ENCODE data around the genes TMOD3 and ARPP19.

GRCh38 chr15:50747267-50747741 lies 18.2 kb downstream of the SPPL2A start:
- RAMPAGE, long total RNA = no peak
- RRBS = no CpG with 5 or more reads among the region's 3 CpGs
PRO-cap:
- standard = no peak
- CoPRO, capped RNA only, 2 experiments = no peak in any of the 2 experiments
- CoPRO, capped and uncapped RNA, 2 experiments = no peak in any of the 2 experiments
- CoPRO, uncapped RNA only, 2 experiments = peak in 1 of 2 experiments; most common minus-strand start chr15:50747415 (in 1)
CAGE:
- cytosol, long polyA plus RNA = no peak
- long polyA plus RNA = no peak
- nucleolus, long total RNA = no peak
- nucleus, long polyA plus RNA = no peak

DNA sequence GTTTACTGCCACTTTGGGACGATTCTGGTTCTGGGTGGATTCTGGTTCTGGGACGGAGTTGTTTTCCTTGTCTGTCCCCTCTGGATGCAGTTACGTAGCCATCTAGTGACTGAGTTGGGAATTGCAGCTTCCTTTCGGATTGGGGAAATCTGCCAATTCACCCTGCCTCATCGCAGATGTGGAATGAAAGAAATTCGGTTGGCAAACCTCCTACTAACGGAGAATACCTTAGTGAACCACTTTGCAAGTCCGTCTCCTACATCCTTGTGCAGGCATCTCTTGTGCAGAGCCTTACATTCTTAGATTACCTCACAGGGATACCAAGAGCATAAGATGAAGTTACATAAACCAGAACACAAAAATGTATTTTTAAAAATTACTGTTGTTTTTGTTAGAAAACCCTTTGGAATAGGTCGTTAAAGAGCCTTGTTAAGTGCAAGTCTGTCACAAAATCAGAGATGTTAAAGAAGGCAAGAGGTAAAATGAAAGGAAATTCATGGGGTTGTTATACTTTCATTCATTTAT lies 31.4 kb upstream of the AP4E1 start:
- RAMPAGE, long total RNA = no peak
- RRBS = no CpG with 5 or more reads among the region's 9 CpGs
PRO-cap:
- standard = no peak
- CoPRO, capped RNA only, 2 experiments = no peak in any of the 2 experiments
- CoPRO, capped and uncapped RNA, 2 experiments = no peak in any of the 2 experiments
- CoPRO, uncapped RNA only, 2 experiments = no peak in any of the 2 experiments
CAGE:
- cytosol, long polyA plus RNA = no peak
- long polyA plus RNA = no peak
- nucleolus, long total RNA = no peak
- nucleus, long polyA plus RNA = no peak

DNA sequence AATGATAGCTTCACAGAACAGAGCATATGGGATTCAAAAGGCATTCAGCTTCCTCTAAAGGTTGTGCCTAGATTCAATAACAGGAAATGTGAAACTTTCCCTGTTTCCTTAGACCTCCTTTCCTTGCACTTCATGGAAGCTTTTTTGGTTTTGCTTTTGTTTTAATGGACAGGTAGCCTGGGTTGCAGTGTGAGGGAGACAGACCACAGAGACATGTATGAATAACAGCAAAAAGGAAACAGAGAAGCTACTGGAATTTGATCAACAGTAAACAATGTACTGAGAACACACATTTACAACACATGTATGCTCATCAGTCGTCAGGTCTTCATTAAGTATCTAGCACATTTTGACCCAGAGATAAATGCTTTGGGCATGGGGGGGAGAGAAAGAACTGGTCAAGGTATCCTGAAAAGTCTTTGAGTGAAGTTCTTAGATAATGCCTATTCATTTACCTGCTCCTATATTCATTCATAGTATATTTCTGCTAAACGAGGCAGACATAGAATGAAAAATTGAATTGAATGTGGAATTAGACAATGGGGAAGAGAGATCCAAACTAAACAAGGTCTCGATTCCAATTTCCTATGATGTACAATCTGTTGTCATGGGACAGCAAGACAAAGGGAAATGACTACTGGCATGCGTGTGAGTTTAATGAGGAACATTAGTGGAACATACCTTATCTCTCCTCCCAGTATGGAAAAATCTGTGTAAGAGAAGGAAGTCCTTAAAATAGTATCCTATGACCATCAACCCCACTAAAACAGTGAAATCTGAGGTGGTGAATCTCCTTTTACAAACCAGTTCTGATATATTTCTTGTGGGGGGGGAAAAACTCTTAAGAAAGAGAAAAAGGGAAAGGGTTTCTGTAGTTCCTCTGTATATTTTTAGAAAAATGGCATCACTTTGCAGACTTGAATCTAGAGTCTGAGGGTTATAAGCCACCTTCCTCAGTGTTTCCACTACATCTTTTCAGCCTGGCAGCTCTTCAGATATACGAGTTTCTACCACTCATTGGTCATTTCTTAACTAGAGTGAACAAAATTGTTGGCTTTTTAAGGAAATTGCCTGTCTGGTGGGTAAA lies 2.7 kb upstream of the TNFAIP8L3 start:
- RAMPAGE, long total RNA = no peak
- RRBS = no CpG with 5 or more reads among the region's 5 CpGs
PRO-cap:
- standard = no peak
- CoPRO, capped RNA only, 2 experiments = no peak in any of the 2 experiments
- CoPRO, capped and uncapped RNA, 2 experiments = no peak in any of the 2 experiments
- CoPRO, uncapped RNA only, 2 experiments = no peak in any of the 2 experiments
CAGE:
- cytosol, long polyA plus RNA = no peak
- long polyA plus RNA = no peak
- nucleolus, long total RNA = no peak
- nucleus, long polyA plus RNA = no peak

DNA sequence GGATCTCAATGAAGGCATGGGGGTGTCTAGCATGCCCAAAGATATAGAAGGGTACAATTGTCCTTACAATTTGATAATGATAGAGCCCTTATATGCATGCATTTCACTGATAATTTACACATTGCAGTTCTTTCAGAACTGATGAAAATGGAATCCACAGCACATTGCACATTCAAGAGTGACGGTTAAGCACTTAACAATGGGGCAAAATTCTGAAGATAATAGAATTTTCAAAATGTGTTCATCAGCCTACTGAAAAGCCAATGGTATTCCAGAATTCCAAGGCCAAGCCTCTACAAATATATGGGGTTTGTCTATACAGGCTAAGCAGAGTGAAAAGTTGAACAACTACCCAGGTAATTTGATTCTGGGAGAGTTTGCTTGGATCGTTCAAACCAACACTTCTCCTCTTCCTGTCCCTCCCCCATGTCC lies 113.6 kb upstream of the TNFAIP8L3 start:
- RAMPAGE, long total RNA = no peak
- RRBS = no CpG with 5 or more reads among the region's 2 CpGs
PRO-cap:
- standard = unidirectional peak, plus-strand start at position 275 of the sequence
- CoPRO, capped RNA only, 2 experiments = no peak in any of the 2 experiments
- CoPRO, capped and uncapped RNA, 2 experiments = no peak in any of the 2 experiments
- CoPRO, uncapped RNA only, 2 experiments = no peak in any of the 2 experiments
CAGE:
- cytosol, long polyA plus RNA = no peak
- long polyA plus RNA = no peak
- nucleolus, long total RNA = no peak
- nucleus, long polyA plus RNA = no peak

DNA sequence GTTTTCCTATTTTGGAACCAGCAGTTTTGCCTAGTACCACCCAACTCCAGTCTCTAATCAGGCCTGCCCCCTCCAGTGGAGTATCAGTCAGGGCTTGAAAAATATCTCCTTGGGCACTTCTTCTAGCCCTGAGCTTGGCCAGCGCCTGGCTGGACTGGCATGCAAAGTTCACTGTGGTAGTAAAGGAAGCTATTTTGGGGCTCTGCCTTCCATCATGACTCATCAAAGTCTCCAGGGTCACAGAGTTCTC lies 110.1 kb downstream of the CYP19A1 start:
- RAMPAGE, long total RNA = no peak
- RRBS = no CpG with 5 or more reads among the region's 1 CpG
PRO-cap:
- standard = unidirectional peak, minus-strand start at position 156 of the sequence; unidirectional peak, minus-strand start at position 173 of the sequence
- CoPRO, capped RNA only, 2 experiments = peak in 2 of 2 experiments; most common minus-strand start position 156 of the sequence (in 2)
- CoPRO, capped and uncapped RNA, 2 experiments = peak in 1 of 2 experiments; most common minus-strand start position 156 of the sequence (in 1)
- CoPRO, uncapped RNA only, 2 experiments = no peak in any of the 2 experiments
CAGE:
- cytosol, long polyA plus RNA = no peak
- long polyA plus RNA = no peak
- nucleolus, long total RNA = no peak
- nucleus, long polyA plus RNA = no peak

DNA sequence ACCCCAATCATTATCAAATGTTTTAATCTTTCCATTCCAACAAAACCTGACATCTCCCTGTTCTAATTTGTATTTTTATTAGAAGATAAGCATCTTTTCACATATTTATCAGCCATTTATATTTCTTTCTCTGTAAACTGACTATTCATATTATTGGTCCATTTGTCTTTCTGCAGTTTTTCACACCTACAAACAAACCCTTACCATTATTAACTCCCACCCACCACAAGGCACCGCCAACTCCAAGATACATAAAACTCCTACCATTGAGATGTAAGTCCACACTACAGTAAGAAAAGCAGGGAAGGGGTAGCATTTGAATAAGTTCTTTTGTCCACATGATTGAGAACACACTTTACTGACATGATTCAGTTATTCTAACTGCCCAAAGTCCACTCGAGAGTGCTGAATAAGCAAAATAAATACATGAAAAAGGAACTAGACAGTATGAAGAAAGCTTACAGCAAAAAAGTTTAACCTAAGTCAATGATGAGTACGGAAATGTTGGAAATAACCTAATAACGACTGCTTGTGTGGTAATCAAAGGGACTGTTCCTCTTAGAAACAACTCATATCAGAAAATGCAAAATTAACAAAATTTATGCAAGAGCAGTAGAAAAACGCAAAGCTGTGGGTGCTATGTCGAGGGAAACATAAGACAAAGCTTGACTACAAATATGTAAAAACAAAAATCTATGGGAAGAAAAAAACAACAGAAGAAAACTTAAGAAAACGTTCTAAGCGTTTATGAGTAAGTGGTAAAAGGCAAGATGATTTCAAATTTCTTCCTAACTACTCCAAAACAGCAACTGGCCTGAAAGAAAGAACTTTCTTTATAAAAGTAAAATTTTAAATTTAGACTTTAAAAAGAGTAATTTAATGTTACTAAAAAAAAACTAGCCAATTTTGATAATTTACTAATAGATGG lies 36.6 kb downstream of the DMXL2 start:
- RAMPAGE, long total RNA = no peak
- RRBS = no CpG with 5 or more reads among the region's 8 CpGs
PRO-cap:
- standard = no peak
- CoPRO, capped RNA only, 2 experiments = no peak in any of the 2 experiments
- CoPRO, capped and uncapped RNA, 2 experiments = no peak in any of the 2 experiments
- CoPRO, uncapped RNA only, 2 experiments = peak in 1 of 2 experiments; most common minus-strand start position 573 of the sequence (in 1)
CAGE:
- cytosol, long polyA plus RNA = no peak
- long polyA plus RNA = no peak
- nucleolus, long total RNA = no peak
- nucleus, long polyA plus RNA = no peak

DNA sequence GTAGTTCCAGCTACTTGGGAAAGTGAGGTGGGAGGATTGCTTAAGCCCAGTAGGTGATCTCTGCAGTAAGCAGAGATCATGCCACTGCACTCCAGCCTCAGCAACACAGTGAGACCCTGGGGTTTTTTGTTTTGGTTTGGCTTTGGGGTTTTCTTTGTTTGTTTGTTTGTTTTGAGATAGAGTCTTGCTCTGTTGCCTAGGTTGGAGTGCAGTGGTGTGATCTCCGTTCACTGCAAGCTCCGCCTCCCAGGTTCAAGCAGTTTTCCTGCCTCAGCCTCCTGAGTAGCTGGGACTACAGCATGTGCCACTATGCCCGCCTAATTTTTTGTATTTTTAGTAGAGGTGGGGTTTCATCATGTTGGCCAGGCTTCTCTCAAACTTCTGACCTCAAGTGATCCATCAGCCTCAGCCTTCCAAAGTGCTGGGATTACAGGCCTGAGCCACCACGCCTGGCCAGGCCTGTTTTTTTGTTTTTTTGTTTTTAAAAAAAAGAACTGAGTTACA lies 2.4 kb upstream of the LYSMD2 start:
- RAMPAGE, long total RNA = no peak
- RRBS = no CpG with 5 or more reads among the region's 4 CpGs
PRO-cap:
- standard = no peak
- CoPRO, capped RNA only, 2 experiments = no peak in any of the 2 experiments
- CoPRO, capped and uncapped RNA, 2 experiments = no peak in any of the 2 experiments
- CoPRO, uncapped RNA only, 2 experiments = no peak in any of the 2 experiments
CAGE:
- cytosol, long polyA plus RNA = no peak
- long polyA plus RNA = no peak
- nucleolus, long total RNA = no peak
- nucleus, long polyA plus RNA = no peak

- RAMPAGE, long total RNA = start-site peak on the plus strand at chr15:51829650-51829710, 1,733 and 1,908 reads in 2 replicates
- RRBS = 2% methylated on average over 51 of the region's 97 CpGs
PRO-cap:
- standard = bidirectional peak, plus-strand start at chr15:51829680, minus-strand start at chr15:51829576; bidirectional peak, plus-strand start at chr15:51829863, minus-strand start at chr15:51829903; bidirectional peak, plus-strand start at chr15:51830087, minus-strand start at chr15:51829975
- CoPRO, capped RNA only, 2 experiments = peak in 2 of 2 experiments; most common plus-strand start chr15:51829666 (in 2); most common minus-strand start chr15:51829576 (in 2)
- CoPRO, capped and uncapped RNA, 2 experiments = peak in 2 of 2 experiments; most common plus-strand start chr15:51829671 (in 2); most common minus-strand start chr15:51829488 (in 1)
- CoPRO, uncapped RNA only, 2 experiments = peak in 2 of 2 experiments; most common plus-strand start chr15:51829671 (in 2); most common minus-strand start chr15:51829495 (in 1)
CAGE:
- cytosol, long polyA plus RNA = start-site peak on the plus strand at chr15:51829649-51829705, 741 and 220 reads in 2 replicates
- long polyA plus RNA = start-site peak on the plus strand at chr15:51829646-51829726, 195 and 789 reads in 2 replicates
- nucleolus, long total RNA = no peak
- nucleus, long polyA plus RNA = start-site peak on the plus strand at chr15:51829649-51829678, 205 and 78 reads in 2 replicates
Measured at GRCh38 chr15:51829307-51830595, at the start of gene TMOD3. Gene TMOD3 (plus strand): TSS chr15:51829653.

DNA sequence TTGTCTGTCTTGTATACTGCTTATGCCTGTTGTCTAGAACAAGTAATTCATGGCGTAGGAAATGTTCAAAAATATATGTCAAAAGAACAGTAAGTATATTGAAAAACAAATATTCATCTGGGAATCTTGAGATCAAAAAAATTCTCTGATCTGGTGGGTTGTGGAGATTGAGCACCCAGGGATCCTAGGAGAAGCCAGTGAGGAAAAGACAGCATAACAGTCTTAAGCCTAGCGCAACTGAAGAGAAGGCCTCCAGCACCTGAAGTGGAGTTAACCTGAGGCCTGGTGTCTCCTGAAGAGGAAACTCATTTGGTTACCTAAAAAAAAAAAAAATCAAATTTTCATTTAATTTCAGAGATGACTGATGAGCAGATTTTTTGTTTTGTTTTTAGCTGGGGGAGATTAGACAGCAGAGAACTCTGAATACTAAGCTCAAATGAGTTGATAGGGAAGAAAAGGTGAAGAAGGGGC lies 22.7 kb downstream of the TMOD3 start:
- RAMPAGE, long total RNA = no peak
- RRBS = no CpG with 5 or more reads among the region's 2 CpGs
PRO-cap:
- standard = no peak
- CoPRO, capped RNA only, 2 experiments = no peak in any of the 2 experiments
- CoPRO, capped and uncapped RNA, 2 experiments = no peak in any of the 2 experiments
- CoPRO, uncapped RNA only, 2 experiments = no peak in any of the 2 experiments
CAGE:
- cytosol, long polyA plus RNA = no peak
- long polyA plus RNA = no peak
- nucleolus, long total RNA = no peak
- nucleus, long polyA plus RNA = no peak

GRCh38 chr15:52037168-52038162 lies 18.4 kb downstream of the MAPK6 start:
- RAMPAGE, long total RNA = no peak
- RRBS = no CpG with 5 or more reads among the region's 4 CpGs
PRO-cap:
- standard = no peak
- CoPRO, capped RNA only, 2 experiments = no peak in any of the 2 experiments
- CoPRO, capped and uncapped RNA, 2 experiments = no peak in any of the 2 experiments
- CoPRO, uncapped RNA only, 2 experiments = peak in 2 of 2 experiments; most common plus-strand start chr15:52037495 (in 2)
CAGE:
- cytosol, long polyA plus RNA = no peak
- long polyA plus RNA = no peak
- nucleolus, long total RNA = no peak
- nucleus, long polyA plus RNA = no peak

DNA sequence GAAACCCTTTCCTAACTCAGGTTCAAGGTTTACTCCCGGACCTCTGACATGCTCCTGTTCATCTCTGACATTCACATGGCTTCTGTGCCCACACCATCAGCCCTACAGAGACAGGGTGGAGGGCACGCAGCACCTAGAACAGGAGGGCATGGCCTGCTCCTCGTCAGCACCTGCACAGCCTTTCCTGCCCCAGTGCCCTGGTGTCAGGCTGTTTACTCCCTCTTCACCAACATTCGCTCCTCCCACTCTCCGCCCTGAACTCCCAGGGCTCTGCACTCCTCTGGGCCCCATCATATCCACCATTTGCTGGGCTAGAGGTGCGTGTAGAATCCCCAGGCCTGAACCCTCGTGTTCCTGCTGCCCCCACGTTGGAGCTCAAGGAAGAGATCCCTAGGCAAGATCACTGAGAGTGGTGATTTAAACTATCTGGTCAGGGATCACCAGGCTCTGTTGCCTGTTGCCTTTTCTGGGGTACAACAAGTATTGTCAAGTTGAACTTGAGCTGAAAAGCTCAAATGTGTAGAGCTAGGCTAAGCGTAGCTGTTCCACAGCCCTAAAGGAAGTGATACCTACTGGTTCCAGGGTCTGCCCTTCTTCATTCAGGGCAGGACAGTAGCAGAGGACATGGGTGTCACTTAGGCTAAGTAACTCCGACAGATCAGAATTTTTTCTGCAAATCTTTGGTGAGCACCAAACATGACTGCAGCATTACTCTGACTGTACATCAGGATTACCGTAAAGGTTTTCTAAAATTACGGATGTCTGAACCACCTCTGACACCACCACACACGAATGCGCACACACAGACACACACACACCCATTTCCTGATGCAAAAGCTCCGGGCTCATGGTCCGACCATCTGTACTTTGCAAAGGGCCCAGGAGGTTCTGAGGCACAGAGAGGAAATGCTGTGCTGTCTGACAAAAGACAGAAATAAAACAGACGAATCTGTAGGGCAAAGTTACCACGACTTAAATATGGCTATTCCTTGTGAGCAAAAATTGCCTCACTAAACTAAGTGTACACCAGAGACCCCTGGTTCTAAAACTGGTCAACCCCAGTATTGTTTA lies 43.7 kb upstream of the GNB5 start:
- RAMPAGE, long total RNA = no peak
- RRBS = no CpG with 5 or more reads among the region's 18 CpGs
PRO-cap:
- standard = no peak
- CoPRO, capped RNA only, 2 experiments = no peak in any of the 2 experiments
- CoPRO, capped and uncapped RNA, 2 experiments = no peak in any of the 2 experiments
- CoPRO, uncapped RNA only, 2 experiments = no peak in any of the 2 experiments
CAGE:
- cytosol, long polyA plus RNA = no peak
- long polyA plus RNA = no peak
- nucleolus, long total RNA = no peak
- nucleus, long polyA plus RNA = no peak

- RAMPAGE, long total RNA = no peak
- RRBS = no CpG with 5 or more reads among the region's 18 CpGs
PRO-cap:
- standard = no peak
- CoPRO, capped RNA only, 2 experiments = no peak in any of the 2 experiments
- CoPRO, capped and uncapped RNA, 2 experiments = no peak in any of the 2 experiments
- CoPRO, uncapped RNA only, 2 experiments = no peak in any of the 2 experiments
CAGE:
- cytosol, long polyA plus RNA = no peak
- long polyA plus RNA = no peak
- nucleolus, long total RNA = no peak
- nucleus, long polyA plus RNA = no peak
Measured at GRCh38 chr15:52287960-52289033, 7.3 kb downstream of the MYO5C start.

DNA sequence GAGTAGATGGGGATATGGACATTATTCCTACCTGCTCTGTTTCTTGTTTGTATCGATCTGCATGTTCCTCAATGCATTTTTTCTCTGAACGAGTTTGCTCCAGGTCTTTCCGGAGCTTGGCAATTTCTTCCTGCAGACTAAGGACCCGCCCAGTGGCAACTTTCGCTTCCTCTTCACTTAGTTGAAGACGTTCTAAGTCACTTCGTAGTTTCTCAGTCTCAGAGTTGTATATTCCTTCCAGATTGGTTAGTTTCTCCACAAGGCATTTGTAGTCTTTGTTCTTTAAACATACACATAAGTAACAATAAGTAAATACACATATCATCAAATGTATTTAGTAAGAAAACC lies 74.5 kb upstream of the MYO5C start:
- RAMPAGE, long total RNA = no peak
- RRBS = no CpG with 5 or more reads among the region's 7 CpGs
PRO-cap:
- standard = no peak
- CoPRO, capped RNA only, 2 experiments = no peak in any of the 2 experiments
- CoPRO, capped and uncapped RNA, 2 experiments = no peak in any of the 2 experiments
- CoPRO, uncapped RNA only, 2 experiments = no peak in any of the 2 experiments
CAGE:
- cytosol, long polyA plus RNA = no peak
- long polyA plus RNA = no peak
- nucleolus, long total RNA = no peak
- nucleus, long polyA plus RNA = no peak

- RAMPAGE, long total RNA = start-site peak on the minus strand at chr15:52568965-52569033, 979 and 438 reads in 2 replicates; start-site peak on the minus strand at chr15:52569112-52569167, 135 and 114 reads in 2 replicates
- RRBS = 1% methylated on average over 21 of the region's 92 CpGs
PRO-cap:
- standard = bidirectional peak, plus-strand start at chr15:52568913, minus-strand start at chr15:52568895; bidirectional peak, plus-strand start at chr15:52569267, minus-strand start at chr15:52569027
- CoPRO, capped RNA only, 2 experiments = peak in 2 of 2 experiments; most common plus-strand start chr15:52568757 (in 1); most common minus-strand start chr15:52569027 (in 2)
- CoPRO, capped and uncapped RNA, 2 experiments = peak in 2 of 2 experiments; most common plus-strand start chr15:52569260 (in 1); most common minus-strand start chr15:52569027 (in 2)
- CoPRO, uncapped RNA only, 2 experiments = peak in 1 of 2 experiments; most common minus-strand start chr15:52568892 (in 1)
CAGE:
- cytosol, long polyA plus RNA = start-site peak on the minus strand at chr15:52568858-52569009, 224 and 39 reads in 2 replicates
- long polyA plus RNA = start-site peak on the minus strand at chr15:52568858-52569008, 74 and 207 reads in 2 replicates
- nucleolus, long total RNA = no peak
- nucleus, long polyA plus RNA = start-site peak on the minus strand at chr15:52568971-52569043, 37 and 102 reads in 2 replicates
Measured at GRCh38 chr15:52568395-52569587, at the start of gene ARPP19. Gene ARPP19 (minus strand): TSS chr15:52569030.

DNA sequence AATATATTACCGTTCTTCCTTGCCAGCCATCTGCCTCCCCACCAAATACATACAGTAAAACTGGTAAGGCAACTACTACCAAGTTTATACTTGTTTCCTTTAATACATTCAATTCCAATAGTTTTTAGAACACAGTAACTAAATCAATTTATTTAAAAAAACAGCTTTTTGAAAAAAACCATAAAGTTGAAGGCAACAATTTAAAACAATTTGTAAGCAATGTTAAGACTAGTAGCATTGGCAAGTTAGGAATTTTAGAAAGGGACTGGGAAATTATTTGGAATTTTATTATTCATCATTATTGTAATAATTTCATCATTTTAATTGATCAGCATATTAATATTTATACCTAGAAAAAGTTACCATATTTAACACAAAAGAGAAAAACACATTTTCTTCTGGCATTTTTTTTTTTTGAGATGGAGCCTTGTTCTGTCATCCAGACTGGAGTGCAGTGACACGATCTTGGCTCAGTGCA lies 20.6 kb upstream of the ARPP19 start:
- RAMPAGE, long total RNA = no peak
- RRBS = no CpG with 5 or more reads among the region's 2 CpGs
PRO-cap:
- standard = no peak
- CoPRO, capped RNA only, 2 experiments = no peak in any of the 2 experiments
- CoPRO, capped and uncapped RNA, 2 experiments = no peak in any of the 2 experiments
- CoPRO, uncapped RNA only, 2 experiments = no peak in any of the 2 experiments
CAGE:
- cytosol, long polyA plus RNA = no peak
- long polyA plus RNA = no peak
- nucleolus, long total RNA = no peak
- nucleus, long polyA plus RNA = no peak

GRCh38 chr15:53115564-53116058 lies 325.5 kb upstream of the ONECUT1 start:
- RAMPAGE, long total RNA = no peak
- RRBS = no CpG with 5 or more reads among the region's 2 CpGs
PRO-cap:
- standard = no peak
- CoPRO, capped RNA only, 2 experiments = no peak in any of the 2 experiments
- CoPRO, capped and uncapped RNA, 2 experiments = no peak in any of the 2 experiments
- CoPRO, uncapped RNA only, 2 experiments = no peak in any of the 2 experiments
CAGE:
- cytosol, long polyA plus RNA = no peak
- long polyA plus RNA = no peak
- nucleolus, long total RNA = no peak
- nucleus, long polyA plus RNA = no peak

GRCh38 chr15:53910861-53911466 lies 67.3 kb upstream of the UNC13C start:
- RAMPAGE, long total RNA = no peak
- RRBS = no CpG with 5 or more reads among the region's 16 CpGs
PRO-cap:
- standard = no peak
- CoPRO, capped RNA only, 2 experiments = no peak in any of the 2 experiments
- CoPRO, capped and uncapped RNA, 2 experiments = no peak in any of the 2 experiments
- CoPRO, uncapped RNA only, 2 experiments = no peak in any of the 2 experiments
CAGE:
- cytosol, long polyA plus RNA = no peak
- long polyA plus RNA = no peak
- nucleolus, long total RNA = no peak
- nucleus, long polyA plus RNA = no peak